ENCODE data around the genes TMEM98, SLFN5 and TBC1D3I.

DNA sequence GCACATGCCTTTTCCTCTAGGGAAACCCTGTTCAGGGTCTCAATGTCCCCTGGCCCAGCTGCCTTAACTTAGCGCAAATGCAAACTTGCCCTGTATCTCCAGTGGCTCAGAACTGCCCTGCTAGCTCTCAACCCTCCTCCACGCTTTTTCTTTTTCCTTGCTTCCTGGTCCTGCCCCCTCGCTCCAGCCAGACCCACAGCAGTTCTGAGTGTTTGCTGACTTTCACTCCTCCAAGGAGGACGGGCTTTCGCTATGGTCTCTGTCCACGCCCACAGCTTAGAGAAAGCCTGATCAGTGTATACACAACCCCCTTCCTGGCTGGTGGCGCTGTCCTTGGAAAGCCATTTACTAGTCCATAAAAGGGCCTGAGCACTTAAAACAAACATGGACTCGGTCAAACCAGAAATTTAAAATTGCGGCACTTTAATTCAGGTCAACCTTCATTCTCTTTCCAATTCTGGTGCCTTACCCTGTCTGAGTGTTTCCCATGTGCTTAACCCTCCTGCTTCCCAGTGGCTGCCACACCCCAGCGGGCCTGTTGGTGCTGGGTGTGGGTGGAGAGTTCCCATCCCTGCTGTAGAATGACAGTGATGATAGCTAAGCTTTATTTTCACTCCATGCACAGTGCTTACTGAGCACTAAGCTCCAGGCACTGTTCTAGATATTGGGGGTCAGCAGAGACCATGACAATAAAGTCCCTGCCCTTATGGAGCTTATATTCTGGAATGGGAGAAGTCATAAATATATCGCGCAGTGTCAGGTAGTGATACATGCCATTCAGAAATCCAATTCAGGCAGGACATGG, 15.5 kb upstream of the TMEM98 start:
- RRBS, result no CpG with 5 or more reads among the region's 12 CpGs

DNA sequence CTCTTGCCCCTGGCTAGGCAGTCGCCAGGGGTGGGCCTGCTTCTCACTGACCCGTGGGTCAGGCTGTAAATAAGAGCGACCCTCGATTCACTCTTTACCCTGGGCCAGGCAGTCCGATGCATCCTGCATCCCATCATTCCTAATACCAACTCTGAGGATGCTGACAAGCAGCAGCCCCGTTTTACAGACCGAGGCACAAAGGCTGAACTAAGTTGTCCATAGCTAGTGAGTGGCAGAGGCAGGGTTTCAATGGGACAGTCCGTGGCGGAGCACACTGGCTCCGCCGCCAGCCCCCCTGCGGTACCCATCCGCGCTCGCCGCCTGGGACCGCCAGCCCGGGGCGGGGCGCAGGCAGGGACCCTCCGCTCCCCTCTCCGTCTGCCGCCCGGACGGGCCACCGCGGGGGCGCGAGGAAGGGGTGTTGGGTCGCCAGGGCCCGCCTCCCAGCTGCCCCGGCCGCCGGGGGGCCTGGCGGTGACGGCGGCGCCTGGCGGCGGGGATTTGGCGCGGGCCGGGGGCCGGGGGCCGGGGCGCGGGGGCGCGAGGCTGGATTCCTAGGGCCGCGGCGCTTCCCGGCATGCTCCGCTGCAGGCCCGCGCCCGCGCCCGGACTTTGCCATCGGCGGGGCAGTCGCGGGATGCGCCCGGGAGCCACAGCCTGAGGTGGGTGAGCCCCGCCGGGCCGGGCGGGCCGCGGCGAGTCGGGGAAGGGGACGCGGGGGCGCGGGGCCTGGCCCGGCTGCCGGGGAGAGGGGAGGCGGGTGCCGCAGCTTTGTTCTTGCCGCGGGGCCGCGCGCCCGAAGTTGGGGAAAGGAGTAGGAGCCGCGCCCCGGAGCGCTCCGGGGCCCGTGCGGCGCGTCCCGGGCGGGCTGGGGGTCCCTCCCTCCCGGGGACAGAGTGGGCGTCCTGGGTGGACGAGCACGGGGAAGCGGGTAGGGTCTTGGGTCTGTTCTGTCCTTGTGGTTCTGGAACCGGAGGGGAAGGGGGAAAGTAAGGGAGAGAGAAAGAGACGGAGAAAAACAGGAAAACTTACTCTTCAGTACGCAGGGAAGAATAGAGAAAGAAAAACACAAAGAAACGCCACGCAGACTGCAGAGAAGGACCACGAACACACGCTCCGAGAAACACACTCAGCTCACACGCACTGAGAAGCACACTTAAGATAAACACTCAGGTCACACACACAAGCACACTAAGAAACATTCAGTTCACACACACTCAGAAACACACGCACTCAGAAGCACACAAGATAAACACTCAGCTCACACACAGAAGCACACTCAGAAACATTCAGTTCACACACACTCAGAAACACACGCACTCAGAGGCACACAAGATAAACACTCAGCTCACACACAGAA, at the start of gene TMEM98:
TSS of gene TMEM98 (plus strand) at position 578 of the 1,360 bp plus-strand sequence.
- RRBS, result 2% methylated on average over 61 of the region's 114 CpGs

DNA sequence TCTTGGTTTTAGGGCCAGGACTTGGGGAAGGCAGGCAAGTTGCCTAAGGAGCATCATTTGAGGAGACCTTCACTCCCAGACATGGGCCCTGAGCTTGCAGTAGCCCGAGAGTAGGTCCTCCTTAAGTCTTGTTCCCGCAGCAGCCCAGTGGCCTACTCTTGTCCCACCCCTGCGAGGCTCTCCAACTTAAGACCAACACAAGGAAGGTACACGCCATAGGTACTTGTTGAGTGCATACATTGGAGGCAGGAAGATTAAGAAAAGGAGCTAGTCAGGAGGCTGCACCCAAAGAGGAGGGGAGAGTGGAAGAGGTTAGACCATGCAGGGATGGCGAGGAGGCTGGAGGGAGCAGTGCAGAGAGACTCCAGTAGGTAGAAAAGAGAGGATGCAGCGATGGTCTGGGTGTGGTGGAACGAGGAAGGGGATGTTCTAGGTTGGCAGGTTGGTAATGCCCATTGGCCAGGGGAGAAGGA, 120.9 kb upstream of the ASIC2 start:
- RRBS, result no CpG with 5 or more reads among the region's 7 CpGs

DNA sequence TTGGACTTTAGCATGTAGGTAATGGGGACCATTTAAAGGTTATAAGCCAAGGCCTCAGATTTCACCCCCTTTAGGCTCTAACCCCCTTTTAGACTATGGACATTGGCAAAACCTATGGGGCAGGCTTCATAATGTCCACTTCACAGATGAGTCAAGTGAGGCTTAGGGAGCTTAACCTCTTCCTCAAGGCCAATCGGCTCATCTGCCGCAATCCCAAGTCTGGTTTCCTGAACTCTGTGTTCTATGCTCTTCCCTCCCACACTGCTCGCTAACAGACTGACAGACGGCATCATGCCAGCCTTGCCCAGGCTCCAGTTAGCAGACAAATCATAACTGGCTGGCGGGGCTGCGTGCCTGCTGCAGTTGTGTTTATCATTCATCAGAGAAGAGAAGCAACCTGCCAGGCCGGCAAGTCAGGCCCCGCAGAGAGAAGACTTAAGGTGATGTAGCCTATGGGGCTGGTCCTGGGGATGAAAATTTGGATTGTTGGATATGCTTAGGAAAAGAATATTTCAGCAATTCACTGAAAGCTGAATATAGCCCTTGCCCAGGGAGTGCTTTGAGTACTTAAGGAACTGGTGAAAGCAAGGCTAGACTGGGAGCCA, 216.2 kb upstream of the ASIC2 start:
- RRBS, result no CpG with 5 or more reads among the region's 8 CpGs

GRCh38 chr17:33516517-33517178, 223.6 kb upstream of the ASIC2 start:
- RRBS, result no CpG with 5 or more reads among the region's 8 CpGs

- RRBS, result no CpG with 5 or more reads among the region's 7 CpGs
Measured at GRCh38 chr17:34235162-34236211, 19.6 kb upstream of the CCL2 start.

DNA sequence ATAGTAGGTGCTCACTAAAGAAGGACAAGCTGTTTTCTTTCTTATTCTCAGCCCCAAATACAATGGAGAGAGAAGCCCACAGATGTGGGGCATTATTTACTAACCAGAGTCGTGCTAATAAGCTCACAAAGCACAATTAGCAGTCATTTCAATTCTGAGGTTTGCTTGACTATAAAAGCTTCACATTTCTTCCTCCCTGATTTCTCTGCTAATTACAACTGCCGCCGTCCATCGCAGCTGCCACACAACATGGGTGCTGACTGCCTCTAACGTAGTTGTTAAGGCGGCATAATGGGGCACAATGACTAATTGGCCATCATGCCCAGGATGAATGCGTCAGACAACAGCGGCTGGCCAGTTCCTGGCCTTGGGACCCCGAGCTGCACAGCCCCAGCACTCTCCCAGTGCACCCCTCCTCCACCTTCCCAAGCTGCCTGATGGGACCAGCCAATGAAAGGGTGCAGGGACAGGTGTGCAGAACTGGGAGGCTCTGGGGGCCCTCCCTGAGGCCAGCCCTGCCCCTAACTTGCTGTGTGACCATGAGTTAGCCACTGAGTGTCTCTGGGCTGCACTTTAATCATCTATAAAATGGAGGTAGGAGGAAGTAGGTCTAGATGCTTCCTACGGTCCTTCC, 109.2 kb downstream of the CCT6B start:
- RRBS, result no CpG with 5 or more reads among the region's 10 CpGs

DNA sequence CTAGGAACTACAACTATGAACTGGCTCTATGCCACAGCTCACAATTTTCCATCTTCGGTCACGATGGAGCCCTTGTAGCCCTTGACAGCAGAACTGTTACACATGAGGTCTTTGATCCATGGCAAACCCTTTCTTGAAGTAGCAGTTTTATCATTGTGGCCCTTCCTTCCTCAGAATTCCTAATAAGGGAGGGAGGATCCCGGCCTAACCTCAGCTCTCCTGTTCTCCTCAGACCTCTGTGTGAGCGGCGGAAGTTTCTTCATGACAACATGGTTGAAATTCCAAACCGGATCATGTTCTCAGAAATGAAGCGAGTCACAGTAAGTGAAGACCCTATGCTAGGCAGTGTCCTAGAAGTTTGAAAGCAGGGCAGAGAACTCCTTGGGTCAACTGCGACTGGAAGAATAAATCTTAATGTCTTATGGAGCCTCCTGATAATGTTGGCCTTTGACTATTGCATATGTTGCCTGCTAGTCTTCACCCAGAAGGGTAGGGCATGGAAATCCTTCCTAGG, 17.3 kb downstream of the LIG3 start:
- RRBS, result no CpG with 5 or more reads among the region's 8 CpGs

DNA sequence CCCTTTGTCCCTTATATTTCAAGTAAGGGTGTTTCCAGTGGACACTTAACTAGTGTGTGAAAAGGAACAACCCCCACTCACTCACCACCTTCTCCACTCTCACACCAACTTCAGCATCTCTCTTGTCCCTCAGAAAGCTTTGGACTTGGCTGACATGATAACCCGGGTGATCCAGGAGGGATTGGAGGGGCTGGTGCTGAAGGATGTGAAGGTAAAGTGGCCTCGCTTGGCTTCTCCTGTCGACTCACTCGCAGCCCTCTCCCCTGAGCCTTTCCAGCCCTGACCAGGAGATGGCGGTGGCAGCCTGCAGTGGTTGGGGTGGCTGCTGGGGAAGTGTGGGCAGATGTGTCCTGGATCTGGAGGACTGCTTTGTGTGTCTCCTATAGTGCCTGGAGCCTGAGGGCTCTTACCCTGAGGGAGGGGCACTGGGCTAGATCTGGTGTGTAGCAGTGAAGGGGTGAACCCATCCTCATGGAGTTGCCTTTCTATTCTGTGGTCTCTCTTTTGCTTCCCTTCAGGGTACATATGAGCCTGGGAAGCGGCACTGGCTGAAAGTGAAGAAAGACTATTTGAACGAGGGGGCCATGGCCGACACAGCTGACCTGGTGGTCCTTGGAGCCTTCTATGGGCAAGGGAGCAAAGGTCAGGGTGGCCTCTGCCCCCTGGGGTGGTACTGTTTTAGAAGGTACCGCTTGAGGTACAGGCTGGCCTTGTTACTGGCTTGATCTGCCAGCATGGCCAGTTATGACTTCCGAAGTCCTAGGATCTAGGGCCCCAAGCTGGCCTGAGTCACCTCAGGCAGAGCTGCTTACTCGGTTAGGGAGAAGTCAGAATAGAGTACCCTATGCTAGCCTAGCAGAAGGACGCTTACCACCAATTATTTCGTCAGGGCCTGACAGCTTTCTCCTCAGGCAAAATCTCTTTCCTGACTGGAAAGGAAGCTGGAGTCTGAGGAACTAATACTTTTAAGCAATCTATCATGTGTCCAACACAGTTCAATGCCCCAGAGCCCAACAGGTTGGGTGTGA, 18.1 kb downstream of the LIG3 start:
- RRBS, result no CpG with 5 or more reads among the region's 13 CpGs

DNA sequence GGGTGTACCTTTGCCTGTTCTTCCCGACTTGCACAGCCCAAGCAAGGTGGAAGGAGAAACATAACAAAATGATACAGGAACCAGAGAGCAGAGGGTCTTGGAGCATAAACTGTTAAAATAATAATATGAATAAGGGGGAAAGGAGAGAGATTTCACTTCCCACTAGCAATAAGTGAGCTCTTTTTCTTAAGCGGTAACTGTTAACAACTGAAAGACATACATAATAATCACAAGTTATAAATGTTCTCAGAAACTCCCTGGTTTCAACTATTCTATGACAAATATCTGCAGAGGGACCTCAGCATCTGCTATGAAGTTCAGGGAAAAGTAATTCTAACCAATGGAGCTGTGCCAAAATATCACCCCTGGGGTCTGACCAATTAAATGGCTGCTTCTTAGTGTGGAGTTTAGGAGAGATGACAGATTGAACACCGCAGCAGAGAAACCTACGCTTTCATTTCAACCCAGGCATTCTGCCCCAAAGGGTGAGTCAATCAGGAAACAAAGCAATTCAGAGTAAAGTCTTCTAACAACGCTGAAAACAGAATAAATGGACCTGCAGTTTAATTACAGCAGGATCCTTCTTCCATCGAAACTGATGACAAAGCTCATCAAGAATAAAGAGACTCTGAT, 17.0 kb downstream of the RFFL start:
- RRBS, result no CpG with 5 or more reads among the region's 6 CpGs

GRCh38 chr17:35242812-35243424, at the start of gene SLFN5:
Gene SLFN5 (plus strand): TSS chr17:35243072.
- RRBS, result under 1% methylated on average over 25 of the region's 38 CpGs

DNA sequence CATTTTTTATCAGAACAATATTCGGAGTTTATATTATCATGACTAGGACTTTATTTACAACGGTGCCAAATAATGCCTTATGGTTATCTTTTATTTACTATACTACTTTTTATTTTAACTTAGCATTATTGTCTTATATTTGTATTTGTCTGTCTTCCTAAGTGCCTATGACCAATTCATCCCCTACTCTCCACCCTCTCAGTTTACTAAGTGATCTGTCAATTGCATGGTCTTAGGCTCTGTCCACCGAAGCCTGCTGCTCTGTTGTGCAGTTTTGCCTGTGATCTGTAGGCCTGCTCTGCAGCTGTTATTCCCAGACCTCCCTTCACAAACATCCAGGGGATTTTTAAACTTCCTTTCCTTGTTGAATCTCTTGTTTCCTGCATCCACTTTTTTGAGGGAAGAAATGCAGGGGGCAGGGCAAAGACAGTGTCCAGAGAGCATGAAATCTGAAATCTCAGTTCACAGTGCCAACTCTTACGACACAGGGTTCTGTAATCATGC, 11.2 kb downstream of the SLFN5 start:
- RRBS, result no CpG with 5 or more reads among the region's 4 CpGs

GRCh38 chr17:35843836-35845107, 24.4 kb downstream of the HEATR9 start:
- RRBS, result no CpG with 5 or more reads among the region's 35 CpGs

- RRBS, result no CpG with 5 or more reads among the region's 15 CpGs
Measured at GRCh38 chr17:35947095-35947610, 3.6 kb upstream of the LYZL6 start.

DNA sequence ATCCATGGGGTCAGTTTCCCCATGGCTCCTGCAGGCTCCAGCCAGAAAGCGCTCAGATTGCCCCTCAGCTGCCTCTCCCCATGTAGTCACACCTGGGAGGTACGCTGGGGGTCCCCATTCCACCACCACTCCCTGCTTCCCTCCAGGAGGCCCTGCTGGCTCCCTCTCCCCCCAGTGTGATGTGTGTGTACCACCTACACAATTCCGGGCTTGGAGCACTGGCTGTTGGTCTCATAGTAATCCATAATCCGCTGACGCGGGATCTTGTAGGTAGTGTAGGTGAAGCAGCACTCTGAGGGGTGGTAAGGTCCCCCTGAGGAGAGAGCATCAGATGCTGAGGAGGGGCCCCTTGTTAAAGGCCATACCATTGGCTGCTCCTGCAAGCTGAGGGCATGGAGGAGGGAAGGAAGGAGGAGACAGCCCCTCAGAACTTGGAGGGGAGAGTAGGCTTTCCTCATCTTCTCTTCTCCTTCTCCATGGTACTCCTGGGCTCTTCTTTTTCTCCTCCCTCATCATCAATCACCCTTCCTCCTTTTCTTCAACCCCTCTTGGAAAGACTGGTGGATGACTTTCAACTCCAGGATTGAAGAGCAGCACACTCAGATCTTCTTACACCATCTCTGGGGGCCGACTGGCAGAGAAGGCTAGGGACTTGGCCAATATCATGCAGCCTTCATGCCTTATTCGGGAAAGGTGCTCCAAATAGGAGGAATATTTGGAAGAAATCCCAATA, 2.2 kb downstream of the CCL14 start:
- RRBS, result no CpG with 5 or more reads among the region's 8 CpGs

DNA sequence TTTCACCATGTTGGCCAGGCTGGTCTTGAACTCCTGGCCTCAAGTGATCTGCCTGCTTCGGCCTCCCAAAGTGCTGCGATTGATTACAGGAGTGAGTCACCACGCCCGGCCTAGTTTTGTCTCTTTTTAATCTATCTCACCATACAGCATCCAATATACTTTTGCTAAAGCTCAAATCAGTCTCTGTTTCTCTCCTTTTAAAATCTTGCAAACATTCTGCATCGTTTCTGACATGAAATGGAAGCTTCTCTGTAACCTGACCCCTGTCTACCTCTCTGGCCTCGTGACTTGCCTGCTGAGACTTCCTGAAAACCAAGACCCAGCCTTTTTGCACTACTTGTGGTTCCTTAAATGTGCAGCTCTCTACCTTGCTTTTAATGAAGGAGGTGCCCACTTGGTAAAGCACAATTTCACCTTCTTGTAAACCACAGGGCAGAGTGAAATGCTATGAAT, 5.9 kb upstream of the CCL3L3 start:
- RRBS, result no CpG with 5 or more reads among the region's 6 CpGs

- RRBS, result no CpG with 5 or more reads among the region's 9 CpGs
Measured at GRCh38 chr17:36264495-36264784, at the start of gene TBC1D3I. Gene TBC1D3I (minus strand): TSS chr17:36264570.

DNA sequence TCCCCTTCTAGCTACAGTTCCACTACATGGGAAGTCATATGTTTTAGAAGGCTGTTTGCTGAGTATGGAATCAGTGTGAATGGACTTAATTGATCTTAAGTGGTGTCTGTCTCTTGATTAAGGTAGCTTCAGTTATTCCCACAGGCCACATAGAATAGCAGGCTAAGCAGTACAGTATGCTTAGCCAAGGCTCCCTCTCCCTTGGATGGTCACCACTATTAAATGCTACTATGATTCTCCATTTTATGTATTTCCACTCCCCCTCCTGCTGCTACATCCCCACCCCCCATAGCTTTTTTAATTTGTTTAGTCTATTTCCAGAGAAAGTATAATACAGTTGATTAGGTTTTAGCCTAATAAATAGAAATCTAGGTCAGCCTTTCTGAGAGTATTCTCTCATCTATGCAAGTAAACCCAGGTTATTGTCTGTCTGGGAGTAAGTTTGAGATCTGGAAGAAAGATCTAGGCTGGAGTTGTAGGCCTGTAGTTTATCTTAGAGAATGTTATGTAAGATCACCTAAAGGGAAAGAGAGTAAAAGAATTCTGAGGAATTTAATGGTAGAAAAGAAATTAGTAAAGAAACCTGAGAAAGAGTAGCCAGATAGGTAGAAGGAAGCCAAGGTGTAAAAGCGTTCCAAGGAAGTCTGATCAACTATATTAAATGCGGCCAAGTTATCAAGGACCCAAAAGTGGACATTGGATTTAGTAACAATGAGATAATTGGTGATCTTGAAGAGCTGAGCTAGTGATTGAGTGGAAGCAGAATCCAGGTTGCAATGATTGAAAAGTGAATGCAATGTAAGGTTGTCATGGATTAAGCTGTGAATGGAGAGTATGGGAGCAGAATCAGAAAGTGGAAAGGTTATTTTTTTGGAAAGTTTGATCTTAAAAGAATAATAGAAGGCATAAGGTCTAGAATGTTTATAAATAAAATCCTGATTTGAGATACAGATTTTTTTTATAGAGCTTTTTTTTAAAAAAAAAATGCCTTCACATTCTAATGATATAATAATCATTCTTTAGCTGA, 20.1 kb downstream of the GGNBP2 start:
- RRBS, result no CpG with 5 or more reads among the region's 2 CpGs

DNA sequence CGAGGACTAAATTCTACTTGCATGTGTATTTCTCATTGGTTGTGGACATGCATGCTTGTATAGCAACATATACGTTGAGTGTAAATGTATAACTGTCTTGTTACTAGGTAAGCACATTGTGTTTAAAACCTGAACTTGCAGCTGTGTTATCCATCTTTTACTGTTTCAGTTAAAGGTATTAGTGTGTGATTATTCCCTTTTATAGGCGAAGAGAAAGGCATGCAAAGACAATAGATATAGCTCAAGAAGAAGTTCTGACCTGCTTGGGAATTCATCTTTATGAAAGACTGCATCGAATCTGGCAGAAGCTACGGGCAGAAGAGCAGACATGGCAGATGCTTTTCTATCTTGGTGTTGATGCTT, 12.7 kb upstream of the DHRS11 start:
- RRBS, result no CpG with 5 or more reads among the region's 5 CpGs

GRCh38 chr17:36589915-36590498, 1.7 kb upstream of the DHRS11 start:
- RRBS, result no CpG with 5 or more reads among the region's 2 CpGs

Measured in HCT116 (cell line).